ENCODE measurements around the genes PPP2R2C and BLOC1S4.

GRCh38 chr4:5820246-5820705 lies 72.6 kb downstream of the CRMP1 start:
- RRBS: no CpG with 5 or more reads among the region's 5 CpGs

- RRBS: no CpG with 5 or more reads among the region's 15 CpGs
These were observed 22.8 kb downstream of the CRMP1 start for GRCh38 chr4:5869807-5870670.

- RRBS: no CpG with 5 or more reads among the region's 7 CpGs
These were observed 128.0 kb downstream of the JAKMIP1 start for GRCh38 chr4:6072277-6072802.

- RRBS: no CpG with 5 or more reads among the region's 9 CpGs
These were observed 61.8 kb downstream of the JAKMIP1 start for GRCh38 chr4:6138622-6138882.

DNA sequence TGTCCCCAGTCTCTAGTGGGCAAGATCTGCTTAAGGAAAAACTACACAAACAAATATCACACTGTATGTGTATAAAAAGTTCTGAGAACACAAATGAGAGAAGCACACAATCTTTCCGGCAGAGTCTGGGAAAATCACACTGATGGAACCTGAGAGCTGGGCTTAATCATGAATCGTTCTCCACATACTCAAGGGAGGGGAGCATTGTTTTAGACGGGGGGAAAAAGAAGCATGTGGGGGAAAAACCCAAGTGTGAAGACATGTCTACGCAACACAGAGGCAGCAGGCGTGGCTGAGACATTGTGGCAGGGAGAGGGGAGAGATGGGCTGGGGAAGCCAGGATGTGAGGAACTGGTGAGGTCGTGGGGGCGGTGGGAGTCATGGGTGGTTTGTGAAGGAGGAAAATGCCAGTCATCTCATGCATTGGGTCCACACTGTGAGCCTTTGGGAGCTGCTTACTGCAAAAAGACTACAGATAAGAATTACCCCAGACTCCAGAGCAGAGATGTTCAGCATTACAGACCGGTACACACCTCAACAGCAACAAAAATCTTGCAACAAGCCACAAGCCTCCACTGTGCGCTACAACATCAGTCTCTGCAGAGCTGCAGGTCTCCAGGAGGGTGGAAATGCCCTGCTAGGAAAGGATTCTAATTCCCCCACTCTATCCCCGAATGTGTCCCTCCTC lies 2.1 kb downstream of the JAKMIP1 start:
- RRBS: no CpG with 5 or more reads among the region's 10 CpGs

DNA sequence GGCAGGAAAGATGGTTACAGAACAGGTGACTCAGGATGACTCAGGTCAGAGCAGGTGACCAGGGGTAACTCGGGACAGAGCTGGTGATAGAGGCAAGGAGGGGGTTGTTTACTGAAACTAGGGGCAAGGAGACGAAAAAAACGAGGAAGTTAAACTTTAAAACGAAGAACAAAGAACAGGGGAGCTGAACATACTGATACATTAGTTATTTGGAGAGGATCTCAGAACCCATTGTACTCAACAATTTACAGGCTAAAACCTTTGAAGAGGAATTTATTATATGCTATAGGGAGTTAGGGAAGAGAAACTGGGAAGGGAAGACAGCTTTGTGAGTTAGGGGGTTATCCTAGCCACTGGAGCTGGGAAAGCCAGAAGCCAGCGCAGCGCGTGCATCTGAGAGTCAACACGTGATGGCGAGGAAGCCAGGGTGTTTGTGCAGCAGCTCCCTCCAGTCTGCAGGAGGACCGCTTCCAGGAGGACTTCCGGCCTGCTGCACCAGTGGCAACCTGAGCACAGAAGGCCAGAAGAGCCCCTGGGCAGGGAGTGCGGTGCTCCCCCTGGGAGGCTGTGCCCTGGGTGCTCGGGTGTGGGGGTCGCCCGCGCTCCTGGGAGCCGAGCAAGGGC lies 24.6 kb upstream of the WFS1 start:
- RRBS: no CpG with 5 or more reads among the region's 17 CpGs

- RRBS: no CpG with 5 or more reads among the region's 9 CpGs
These were observed 81.3 kb downstream of the PPP2R2C start for GRCh38 chr4:6391101-6391482.

DNA sequence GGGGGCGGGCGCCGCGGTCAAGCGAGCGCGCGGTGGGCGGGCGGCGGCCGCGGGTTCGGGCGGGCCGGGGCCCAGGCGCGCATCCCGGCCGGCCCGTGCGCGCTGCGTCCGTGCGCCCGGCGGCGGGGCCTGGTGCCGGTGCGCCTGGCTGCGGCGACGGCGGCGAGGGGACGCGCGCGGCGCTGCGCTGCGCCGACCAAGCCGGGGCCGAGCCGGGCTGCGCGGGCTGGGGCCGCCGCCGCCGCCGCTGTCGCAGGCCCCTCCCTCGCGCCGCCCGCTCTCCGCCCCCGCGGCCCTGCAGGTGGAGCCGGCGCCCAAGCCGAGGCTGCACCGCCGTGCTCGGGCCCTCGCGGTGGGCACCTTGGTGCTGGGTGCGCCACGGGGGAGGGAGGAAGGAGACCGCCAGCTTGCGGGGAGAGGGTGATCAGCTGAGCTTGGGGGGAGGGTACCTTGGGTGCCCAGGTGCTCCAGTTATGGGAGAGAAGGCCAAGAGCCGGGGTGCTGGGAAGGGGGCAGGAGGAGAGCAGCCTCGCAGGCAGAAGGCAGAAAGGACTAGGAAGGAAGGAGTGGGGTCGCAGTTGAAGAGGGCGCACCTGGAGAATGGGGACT lies at the start of gene PPP2R2C:
PPP2R2C (minus strand) TSS at position 219 of the 609 bp plus-strand sequence.
- RRBS: 2% methylated on average over 45 of the region's 78 CpGs

- RRBS: 50% methylated on average over 2 of the region's 11 CpGs
These were observed 7.3 kb upstream of the MRFAP1 start for GRCh38 chr4:6632893-6633878.

GRCh38 chr4:6664675-6665010 lies 9.2 kb upstream of the ENSG00000170846 start:
- RRBS: no CpG with 5 or more reads among the region's 20 CpGs

GRCh38 chr4:6674789-6675738 lies 1.2 kb downstream of the ENSG00000170846 start:
- RRBS: no CpG with 5 or more reads among the region's 21 CpGs

DNA sequence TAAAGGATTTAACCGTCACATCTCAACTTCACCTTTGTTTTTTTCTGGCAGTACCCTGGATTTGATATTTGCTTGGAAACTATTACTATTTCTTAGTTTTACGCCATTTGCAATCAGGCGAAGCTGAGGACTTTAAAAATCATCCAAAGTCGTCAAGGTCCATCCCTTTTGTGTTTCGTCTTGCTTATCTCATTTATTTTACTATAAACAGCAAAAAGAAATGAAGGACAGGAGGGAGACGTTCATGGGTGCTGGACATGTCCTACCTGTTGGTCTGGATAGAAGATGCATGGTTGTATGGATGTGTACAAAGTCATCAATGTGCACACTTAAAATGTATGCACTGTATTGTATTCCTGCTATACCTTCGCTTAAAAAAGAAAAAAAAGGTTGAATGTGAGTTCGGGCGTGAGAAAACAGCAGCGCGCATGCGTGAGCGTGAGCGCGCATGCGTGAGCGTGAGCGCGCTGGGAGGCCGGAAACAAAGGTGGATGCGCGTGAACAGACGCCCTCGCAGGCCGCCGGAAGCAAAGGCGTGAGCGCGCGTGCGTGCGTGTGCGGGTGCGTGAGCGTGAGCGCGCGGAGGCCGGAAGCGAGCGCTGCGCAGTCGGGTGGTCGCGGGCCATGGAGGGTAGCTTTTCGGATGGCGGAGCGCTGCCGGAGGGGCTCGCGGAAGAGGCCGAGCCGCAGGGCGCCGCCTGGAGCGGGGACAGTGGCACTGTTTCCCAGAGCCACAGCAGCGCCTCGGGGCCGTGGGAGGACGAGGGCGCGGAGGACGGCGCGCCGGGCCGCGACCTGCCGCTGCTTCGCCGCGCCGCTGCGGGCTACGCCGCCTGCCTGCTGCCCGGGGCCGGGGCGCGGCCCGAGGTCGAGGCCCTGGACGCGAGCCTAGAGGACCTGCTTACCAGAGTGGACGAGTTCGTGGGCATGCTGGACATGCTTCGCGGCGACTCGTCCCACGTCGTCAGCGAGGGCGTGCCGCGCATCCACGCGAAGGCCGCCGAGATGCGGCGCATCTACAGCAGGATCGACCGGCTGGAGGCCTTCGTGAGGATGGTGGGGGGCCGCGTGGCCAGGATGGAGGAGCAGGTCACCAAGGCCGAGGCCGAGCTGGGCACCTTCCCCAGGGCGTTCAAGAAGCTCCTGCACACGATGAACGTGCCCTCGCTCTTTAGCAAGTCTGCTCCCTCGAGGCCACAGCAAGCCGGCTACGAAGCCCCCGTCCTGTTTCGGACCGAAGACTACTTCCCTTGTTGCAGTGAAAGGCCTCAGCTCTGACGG lies at the start of gene BLOC1S4:
BLOC1S4 (plus strand) TSS at position 589 of the 1,281 bp plus-strand sequence.
- RRBS: 2% methylated on average over 42 of the region's 120 CpGs

DNA sequence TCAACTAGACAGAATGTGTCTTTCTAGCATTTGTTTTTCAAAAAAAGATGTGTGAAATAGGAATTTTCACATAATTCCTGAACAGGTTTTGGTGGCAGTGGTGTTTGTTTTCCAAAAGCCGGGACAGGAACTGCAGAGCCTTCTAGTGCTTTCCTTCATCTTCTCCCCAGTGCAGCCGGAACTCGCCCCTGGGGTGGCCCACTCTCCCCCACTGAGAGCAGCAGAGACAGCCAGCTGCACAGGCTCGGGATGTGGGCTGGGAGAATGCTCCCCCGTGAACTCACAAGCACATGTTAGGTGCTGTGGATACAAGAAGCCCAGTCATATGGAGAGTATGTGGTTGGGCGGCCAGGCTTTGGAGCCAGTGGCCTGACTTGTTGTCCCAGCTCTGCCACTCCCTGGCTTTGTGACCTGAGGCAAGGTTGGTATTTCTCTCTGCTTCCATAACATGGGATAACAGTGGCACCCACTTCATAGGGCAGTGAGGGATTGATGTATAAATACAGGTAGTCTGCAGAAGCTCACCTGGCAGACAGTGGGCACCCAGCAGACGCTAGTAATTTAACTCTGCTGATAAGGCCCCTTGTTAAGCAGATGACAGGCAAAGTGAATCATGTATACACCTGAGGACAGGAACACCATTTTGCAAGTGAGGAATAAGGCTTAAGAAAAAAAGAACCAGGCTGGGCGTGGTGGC lies 9.4 kb upstream of the KIAA0232 start:
- RRBS: 17% methylated on average over 1 of the region's 8 CpGs

- RRBS: no CpG with 5 or more reads among the region's 3 CpGs
These were observed 52.6 kb upstream of the TBC1D14 start for GRCh38 chr4:6856942-6857475.

DNA sequence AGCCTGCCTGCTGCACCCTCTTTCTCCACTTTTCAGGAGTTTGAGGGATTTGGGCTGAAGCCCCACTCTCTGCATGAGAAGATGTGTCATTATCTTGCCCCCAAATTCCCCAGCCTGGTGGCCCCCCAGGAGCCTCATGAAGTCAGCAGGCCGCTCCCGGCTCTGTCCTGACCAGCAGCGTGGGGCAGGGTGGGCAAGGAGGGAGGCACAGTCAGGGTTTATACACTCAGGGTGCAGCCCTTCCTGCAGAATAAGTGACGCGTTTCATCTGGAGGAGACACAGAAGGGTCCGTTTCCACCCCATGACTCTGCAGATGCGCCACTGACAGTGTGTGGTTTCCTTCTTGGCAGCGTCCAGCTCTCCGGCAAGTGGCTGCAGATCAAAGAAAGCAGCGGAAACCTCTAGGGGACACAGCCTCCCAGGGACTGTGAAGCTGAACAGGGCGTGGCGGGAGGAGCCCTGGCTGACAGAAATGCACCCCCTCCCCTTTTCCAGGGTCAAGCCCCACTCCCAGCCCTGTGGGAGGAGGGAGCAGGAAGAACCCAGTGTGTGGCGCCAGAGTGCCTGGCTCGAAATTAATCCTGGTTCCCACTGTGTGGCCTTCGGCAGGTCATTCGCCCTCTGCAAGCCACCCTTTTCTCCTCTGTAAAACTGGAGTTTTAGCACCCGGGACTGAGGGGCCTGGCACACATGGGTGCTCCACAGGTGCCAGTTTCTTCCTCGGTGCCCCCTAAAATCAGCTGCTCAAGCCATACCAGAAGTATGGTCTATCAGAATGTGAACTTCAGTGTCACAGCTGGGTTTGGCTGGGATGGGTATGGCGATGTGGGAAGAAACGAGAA lies 17.3 kb upstream of the TBC1D14 start:
- RRBS: no CpG with 5 or more reads among the region's 20 CpGs

DNA sequence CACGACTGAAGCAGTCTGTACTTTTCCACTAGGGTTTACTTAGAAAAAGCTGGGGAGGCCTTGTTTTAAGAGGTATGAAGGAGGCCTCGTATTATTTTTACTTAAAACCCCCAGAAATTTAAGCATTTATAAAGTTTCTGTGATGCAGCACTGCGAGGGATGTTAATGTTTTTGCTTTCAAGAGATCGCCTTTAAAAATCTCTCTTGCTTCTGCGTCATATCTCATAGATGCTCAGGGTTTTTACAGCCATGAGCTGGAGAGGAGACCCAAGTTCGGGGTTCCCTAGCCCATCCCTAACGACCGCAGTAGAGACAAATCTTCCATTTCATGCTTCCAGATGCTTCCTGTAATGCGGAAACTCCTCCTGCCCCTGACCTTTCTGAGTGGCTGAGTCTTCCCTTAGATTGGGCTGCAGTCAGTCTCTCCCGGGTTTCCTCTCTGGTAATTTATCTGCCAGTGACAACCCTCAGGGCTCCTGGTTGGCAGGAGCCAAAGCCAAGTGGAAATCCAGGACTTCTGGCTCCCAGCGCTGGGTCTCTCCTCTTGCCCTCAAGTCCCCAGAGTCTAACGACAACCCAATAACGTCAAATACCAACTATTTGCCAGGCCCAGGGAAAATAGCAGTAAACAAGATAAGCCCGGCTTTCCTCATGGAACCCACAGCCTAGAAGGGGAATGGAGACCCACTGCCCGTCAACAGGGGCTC lies 1.3 kb upstream of the TBC1D14 start:
- RRBS: no CpG with 5 or more reads among the region's 15 CpGs

GRCh38 chr4:6910944-6912053 lies 1.7 kb downstream of the TBC1D14 start:
- RRBS: no CpG with 5 or more reads among the region's 19 CpGs

- RRBS: no CpG with 5 or more reads among the region's 13 CpGs
These were observed 2.7 kb downstream of the TBC1D14 start for GRCh38 chr4:6912155-6912918.

DNA sequence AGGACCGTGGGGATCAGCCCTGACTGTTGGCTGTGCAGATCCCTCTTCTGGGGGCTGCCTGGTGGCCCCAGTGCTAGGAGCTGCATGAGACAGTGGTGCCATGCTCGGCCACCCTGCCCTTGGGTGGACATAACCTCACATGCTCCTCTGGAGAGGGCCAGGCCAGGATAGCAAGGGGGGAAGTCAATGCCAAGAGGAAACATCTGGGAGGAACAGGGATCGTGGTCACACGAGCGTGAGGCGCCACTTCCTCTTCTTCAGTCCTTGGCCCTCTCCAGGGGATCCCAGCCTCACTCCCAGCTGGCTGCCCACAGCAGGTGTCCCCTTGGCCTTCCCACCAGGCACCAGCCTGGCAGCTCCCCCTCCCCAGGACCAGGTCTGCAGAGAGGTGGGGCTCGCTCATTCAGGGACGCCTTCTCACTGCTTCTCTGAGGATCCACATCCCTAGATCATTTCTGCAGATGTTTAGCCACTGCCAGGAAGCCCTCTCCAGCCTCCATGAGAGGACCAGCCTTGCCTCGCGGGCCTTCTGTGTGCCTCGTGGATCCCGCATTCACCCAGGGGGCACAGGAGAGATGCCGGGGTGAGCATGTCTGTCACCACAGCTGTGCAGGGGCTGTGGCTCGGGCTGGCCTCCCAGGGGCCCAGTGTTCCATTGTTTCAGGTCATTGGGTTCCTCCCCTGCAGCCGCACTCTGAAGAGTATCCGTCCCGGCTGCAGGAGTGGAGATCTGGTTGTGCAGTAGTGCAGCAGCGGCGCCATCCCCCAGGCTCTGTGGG lies 28.8 kb downstream of the TBC1D14 start:
- RRBS: no CpG with 5 or more reads among the region's 19 CpGs

DNA sequence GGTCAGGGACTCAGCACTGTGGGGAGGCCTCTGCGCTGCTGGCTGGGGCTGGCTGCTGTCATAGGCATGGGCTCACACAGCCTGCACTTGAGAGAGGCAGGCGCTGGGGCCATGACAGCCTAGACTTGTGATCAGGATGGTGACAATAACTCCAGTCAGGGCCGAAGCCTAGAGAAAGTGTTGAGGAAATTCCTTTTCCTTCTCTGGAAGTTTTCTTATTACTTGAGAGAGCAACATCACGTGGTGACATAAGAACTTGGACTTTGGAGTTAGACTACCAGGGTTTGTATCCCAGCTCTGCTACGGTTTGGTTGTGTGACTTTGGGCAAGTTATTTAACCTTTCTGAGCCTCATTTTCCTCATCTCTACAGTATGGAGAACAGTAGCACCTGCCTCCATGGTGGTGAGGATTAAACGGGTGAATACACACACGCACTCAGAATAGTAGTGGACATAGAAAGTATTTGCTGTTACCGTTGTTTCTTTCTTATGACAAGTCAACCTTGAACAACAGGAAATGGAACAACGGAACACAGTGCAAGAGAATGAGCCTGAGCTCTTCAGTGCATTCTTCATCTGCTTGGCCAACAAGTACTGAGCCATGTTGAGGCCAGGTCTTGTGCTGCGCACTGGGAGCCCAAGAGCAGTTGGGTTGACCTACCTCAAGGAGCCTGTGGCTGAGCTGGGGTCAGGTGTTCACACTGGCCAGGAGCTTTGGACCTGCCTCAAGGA lies 60.5 kb downstream of the TBC1D14 start:
- RRBS: no CpG with 5 or more reads among the region's 10 CpGs